GM12878 (cell line): ENCODE measurements around the gene PLK2.

GRCh38 chr5:57176188-57176911 lies 2.5 kb downstream of the GPBP1 start:
- RAMPAGE, long total RNA = no peak
- RRBS, 2 experiments = no CpG with 5 or more reads among the region's 10 CpGs
CAGE:
- cytosol, long polyA minus RNA = start-site peak on the plus strand at chr5:57176240-57176293, 31 reads
- cytosol, long polyA plus RNA = no peak
- long polyA plus RNA = no peak
- nucleolus, long total RNA = no peak
- nucleus, long polyA plus RNA = no peak
- nucleus, long total RNA = no peak

- RAMPAGE, long total RNA = no peak
- RRBS, 2 experiments = no CpG with 5 or more reads among the region's 5 CpGs
CAGE:
- cytosol, long polyA minus RNA = no peak
- cytosol, long polyA plus RNA = no peak
- long polyA plus RNA = no peak
- nucleolus, long total RNA = no peak
- nucleus, long polyA plus RNA = no peak
- nucleus, long total RNA = no peak
These were observed 16.6 kb upstream of the ACTBL2 start for GRCh38 chr5:57499282-57499607.

DNA sequence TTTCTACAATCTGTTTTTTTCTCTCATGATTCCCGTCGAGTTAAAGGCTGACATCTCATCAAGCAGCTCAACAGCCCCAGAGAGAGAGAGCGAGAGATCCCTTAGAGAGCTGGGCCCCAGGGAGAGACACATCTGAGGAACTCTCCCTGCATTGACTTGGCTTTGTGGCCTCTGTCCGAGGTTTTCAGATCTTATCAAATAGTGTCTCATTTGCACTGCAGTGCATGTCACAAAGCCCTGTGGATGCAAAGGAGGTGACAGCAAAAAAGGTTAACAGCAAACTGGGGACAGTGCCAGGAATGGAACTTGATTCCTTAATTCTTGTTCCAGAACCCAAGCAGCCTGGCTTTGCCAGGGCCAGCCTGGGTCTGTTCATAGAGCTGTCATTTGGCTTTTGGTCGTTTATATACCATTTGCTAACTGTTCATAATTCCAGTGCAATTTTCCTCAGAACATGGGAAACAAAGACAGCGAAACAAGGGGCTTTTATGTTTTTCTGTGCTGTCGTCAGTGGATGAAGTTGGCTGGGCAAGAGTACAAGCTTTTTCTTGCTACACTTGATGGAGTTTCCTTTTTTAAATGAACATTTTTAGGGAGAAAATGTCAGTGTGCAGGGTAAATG lies 19.2 kb upstream of the ACTBL2 start:
- RAMPAGE, long total RNA = no peak
- RRBS, 2 experiments = no CpG with 5 or more reads among the region's 7 CpGs
CAGE:
- cytosol, long polyA minus RNA = no peak
- cytosol, long polyA plus RNA = no peak
- long polyA plus RNA = no peak
- nucleolus, long total RNA = no peak
- nucleus, long polyA plus RNA = no peak
- nucleus, long total RNA = no peak

DNA sequence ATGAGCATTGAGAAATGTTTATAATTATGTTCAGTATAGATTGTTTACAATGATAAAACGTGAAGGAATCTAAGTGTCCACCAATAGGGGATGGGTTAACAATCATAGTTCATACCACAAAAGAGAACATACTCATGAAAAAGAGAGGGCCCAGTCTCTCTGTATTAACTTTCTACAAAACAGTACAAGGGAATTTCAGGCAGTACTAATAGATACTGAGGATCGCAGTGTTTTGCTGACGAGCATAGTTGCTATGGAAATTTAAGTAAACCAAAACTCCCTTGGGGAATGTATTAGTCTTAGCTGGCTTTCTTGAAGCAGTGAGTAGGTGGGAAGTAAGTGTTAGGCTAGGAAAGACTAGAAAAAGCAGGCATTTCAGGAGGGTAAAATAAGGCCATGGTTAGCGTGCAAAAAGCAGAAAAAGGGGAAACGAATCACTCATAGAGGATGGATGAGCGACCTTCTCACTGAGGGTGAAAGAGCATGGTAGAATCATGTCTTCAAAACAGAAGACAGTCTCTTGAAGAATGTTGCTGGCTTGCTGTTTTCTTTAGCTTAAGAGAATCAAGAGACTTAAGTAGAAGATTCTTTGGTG lies 84.3 kb upstream of the ACTBL2 start:
- RAMPAGE, long total RNA = no peak
- RRBS, 2 experiments = no CpG with 5 or more reads among the region's 6 CpGs
CAGE:
- cytosol, long polyA minus RNA = no peak
- cytosol, long polyA plus RNA = no peak
- long polyA plus RNA = no peak
- nucleolus, long total RNA = no peak
- nucleus, long polyA plus RNA = no peak
- nucleus, long total RNA = no peak

DNA sequence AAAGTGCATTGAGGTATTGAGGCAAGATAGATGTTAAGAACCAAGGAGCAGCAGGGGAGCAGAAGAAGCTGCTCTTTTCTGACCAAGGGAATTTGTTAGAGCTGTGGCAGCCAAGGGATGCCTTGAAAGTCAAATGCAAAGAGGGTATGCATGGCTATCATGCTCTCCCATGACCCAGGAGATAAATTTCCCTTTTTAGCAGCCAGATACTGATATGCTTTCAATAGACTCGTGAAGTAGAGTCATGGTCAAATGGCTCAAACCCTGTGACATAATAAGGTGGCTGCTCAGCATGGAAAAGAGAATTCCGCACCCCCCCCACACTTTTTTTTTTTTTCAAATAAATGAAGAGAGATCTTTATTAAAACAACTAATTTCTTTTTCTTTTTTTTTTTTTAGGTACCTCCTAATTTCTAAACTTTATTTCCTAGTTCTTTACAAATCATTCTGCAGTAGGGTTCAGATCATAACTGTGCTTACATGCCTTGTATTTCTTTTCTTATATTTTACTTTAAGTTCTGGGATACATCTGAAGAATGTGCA lies 180.9 kb upstream of the ACTBL2 start:
- RAMPAGE, long total RNA = no peak
- RRBS, 2 experiments = no CpG with 5 or more reads among the region's 2 CpGs
CAGE:
- cytosol, long polyA minus RNA = no peak
- cytosol, long polyA plus RNA = no peak
- long polyA plus RNA = no peak
- nucleolus, long total RNA = no peak
- nucleus, long polyA plus RNA = no peak
- nucleus, long total RNA = no peak

GRCh38 chr5:57891389-57892083 lies 408.9 kb upstream of the ACTBL2 start:
- RAMPAGE, long total RNA = no peak
- RRBS, 2 experiments = no CpG with 5 or more reads among the region's 4 CpGs
CAGE:
- cytosol, long polyA minus RNA = no peak
- cytosol, long polyA plus RNA = no peak
- long polyA plus RNA = no peak
- nucleolus, long total RNA = no peak
- nucleus, long polyA plus RNA = no peak
- nucleus, long total RNA = no peak

DNA sequence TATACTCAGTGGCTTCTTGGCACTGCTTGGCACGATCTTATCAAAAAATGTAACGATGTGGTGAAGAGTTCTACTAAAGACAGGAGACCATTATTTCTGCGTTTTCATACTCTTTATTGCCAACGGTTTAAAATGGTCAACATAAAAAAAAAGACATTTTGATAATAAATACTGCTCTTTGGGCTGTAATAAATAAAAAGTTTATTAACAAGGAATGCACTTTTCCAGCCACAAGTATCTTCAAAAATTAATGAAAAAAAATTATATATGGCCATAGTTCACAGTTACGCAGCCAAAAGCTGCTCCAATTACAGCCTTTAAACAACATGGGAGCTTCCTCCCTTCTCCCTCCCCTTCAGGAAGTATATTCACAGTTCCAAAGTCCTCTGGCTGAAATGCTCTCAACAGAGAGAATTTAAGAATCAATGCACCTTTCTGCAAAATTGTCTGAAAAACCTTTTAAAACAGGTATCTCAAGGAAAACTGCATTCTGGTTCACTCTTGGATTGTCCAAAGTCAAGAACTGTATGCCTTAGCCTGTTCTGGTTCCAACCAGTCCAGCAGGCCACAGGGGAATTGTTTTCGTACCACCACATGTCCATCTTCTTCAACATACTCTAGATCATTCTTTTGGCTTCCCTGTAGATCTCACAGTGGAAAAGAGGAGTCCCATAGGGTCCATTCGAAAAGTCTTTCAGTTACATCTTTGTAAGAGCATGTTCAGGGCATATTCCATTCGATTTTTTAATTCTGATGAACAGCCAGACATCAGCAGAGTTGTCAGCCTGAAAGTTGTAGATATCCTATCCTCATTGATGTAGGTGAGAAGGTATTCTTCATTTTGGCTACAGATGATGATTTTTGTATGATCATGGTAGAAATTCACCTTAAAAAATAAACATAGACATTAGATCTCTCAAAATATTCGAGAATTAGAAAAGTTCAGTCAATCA lies 5.7 kb downstream of the PLK2 start:
- RAMPAGE, long total RNA = no peak
- RRBS, 2 experiments = no CpG with 5 or more reads among the region's 9 CpGs
CAGE:
- cytosol, long polyA minus RNA = no peak
- cytosol, long polyA plus RNA = no peak
- long polyA plus RNA = no peak
- nucleolus, long total RNA = no peak
- nucleus, long polyA plus RNA = no peak
- nucleus, long total RNA = no peak

- RAMPAGE, long total RNA = no peak
- RRBS, 2 experiments = 1 to 2% methylated on average over 3 to 7 of the region's 7 CpGs
CAGE:
- cytosol, long polyA minus RNA = no peak
- cytosol, long polyA plus RNA = no peak
- long polyA plus RNA = start-site peak on the minus strand at chr5:58460082-58460087, 19 and 52 reads in 2 replicates
- nucleolus, long total RNA = no peak
- nucleus, long polyA plus RNA = start-site peak on the minus strand at chr5:58460080-58460087, 59 and 46 reads in 2 replicates
- nucleus, long total RNA = no peak
These were observed at the start of gene PLK2 for GRCh38 chr5:58460033-58460117. Gene PLK2 (minus strand): TSS chr5:58460086.

DNA sequence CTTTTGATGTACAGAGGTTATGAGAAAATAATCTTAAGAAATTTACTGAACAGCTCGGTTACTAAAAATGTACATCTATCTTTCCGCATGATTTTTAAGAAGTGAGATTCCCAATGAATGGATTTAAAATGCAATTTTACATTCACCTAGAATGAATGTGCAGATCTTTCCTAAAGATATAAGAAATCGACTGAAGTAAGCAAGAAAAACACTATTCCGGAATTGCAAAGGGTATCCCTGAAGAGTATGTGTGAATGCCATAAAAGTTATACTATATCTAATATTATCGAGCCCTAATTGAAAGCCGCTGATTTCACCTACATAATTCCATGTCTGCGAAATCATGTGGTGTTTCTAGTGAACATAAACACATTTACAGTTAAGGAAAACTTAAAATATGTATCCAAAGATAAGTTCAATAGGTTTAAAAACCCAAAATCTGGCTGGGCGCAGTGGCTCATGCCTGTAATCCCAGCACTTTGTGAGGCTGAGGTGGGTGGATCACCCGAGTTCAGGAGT lies 562.6 kb downstream of the RAB3C start:
- RAMPAGE, long total RNA = no peak
- RRBS, 2 experiments = no CpG with 5 or more reads among the region's 9 CpGs
CAGE:
- cytosol, long polyA minus RNA = no peak
- cytosol, long polyA plus RNA = no peak
- long polyA plus RNA = no peak
- nucleolus, long total RNA = no peak
- nucleus, long polyA plus RNA = no peak
- nucleus, long total RNA = no peak

DNA sequence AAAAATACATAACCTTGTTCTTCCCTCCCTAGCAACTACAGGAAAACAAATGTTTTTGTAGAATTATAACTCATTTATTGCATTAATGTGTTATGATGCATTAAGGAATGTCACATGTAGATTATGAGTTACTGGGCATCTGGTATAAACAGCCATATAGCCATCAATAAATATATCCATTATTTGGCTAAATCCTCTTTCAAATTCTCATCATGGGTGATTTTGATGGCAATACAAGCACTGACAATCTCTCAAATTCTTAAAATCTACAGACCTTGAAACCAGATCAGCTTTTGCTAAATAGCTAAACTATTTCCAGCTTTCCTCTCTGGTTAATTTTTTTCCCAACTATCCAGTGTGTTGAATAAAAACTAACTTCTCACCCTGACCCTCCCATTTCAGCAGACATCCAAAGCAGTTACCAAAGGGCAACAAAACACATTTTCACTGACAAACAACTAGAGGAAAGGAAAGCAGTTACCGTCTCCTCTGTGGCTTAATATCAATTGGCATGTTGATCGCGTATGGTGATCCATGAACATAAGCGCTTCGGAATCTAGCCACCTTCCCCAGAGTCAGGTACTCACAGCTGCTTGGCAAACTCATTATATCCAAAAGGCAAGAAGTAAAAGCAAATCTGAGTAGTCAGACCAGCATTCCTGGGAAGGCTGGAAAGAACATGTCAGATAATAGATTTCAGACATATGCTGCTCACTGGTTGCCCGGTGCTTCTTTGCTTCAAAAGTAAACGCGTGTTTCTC lies 463.5 kb downstream of the PDE4D start:
- RAMPAGE, long total RNA = no peak
- RRBS, 2 experiments = no CpG with 5 or more reads among the region's 8 CpGs
CAGE:
- cytosol, long polyA minus RNA = no peak
- cytosol, long polyA plus RNA = no peak
- long polyA plus RNA = no peak
- nucleolus, long total RNA = no peak
- nucleus, long polyA plus RNA = no peak
- nucleus, long total RNA = no peak

- RAMPAGE, long total RNA = no peak
- RRBS, 2 experiments = no CpG with 5 or more reads among the region's 12 CpGs
CAGE:
- cytosol, long polyA minus RNA = no peak
- cytosol, long polyA plus RNA = no peak
- long polyA plus RNA = no peak
- nucleolus, long total RNA = no peak
- nucleus, long polyA plus RNA = no peak
- nucleus, long total RNA = no peak
These were observed 429.5 kb downstream of the PDE4D start for GRCh38 chr5:59463913-59464606.

GRCh38 chr5:59623151-59623983 lies 270.2 kb downstream of the PDE4D start:
- RAMPAGE, long total RNA = no peak
- RRBS, 2 experiments = no CpG with 5 or more reads among the region's 6 CpGs
CAGE:
- cytosol, long polyA minus RNA = no peak
- cytosol, long polyA plus RNA = no peak
- long polyA plus RNA = no peak
- nucleolus, long total RNA = no peak
- nucleus, long polyA plus RNA = no peak
- nucleus, long total RNA = no peak

GRCh38 chr5:59756295-59756934 lies 137.1 kb downstream of the PDE4D start:
- RAMPAGE, long total RNA = no peak
- RRBS, 2 experiments = no CpG with 5 or more reads among the region's 6 CpGs
CAGE:
- cytosol, long polyA minus RNA = no peak
- cytosol, long polyA plus RNA = no peak
- long polyA plus RNA = no peak
- nucleolus, long total RNA = no peak
- nucleus, long polyA plus RNA = no peak
- nucleus, long total RNA = no peak

DNA sequence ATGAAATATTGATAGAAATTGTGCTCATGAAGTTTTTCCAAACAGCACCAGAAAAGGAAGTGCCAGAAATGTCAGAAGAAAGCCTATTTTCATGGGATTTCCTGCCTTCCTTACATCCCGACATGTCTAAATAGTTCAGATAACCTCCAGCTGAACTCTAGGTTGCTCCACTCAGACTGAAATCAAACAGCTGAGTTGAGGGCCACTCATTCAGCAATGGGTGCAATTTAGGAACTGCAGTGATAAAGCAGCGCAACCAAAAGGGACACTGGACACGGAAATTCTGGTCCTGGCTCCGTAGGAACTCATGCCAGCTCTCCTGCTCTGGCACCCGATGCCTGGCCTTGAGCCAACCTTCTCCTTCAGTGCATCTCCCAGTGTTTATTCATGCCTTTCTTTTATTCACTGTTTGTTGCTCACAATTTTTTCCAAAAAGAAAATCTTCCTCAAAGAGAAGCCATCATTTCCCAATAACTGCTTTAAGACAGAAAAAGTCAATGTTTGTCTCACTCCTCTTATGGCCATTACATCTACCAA lies 127.1 kb downstream of the PDE4D start:
- RAMPAGE, long total RNA = no peak
- RRBS, 2 experiments = no CpG with 5 or more reads among the region's 5 CpGs
CAGE:
- cytosol, long polyA minus RNA = no peak
- cytosol, long polyA plus RNA = no peak
- long polyA plus RNA = no peak
- nucleolus, long total RNA = no peak
- nucleus, long polyA plus RNA = no peak
- nucleus, long total RNA = no peak

DNA sequence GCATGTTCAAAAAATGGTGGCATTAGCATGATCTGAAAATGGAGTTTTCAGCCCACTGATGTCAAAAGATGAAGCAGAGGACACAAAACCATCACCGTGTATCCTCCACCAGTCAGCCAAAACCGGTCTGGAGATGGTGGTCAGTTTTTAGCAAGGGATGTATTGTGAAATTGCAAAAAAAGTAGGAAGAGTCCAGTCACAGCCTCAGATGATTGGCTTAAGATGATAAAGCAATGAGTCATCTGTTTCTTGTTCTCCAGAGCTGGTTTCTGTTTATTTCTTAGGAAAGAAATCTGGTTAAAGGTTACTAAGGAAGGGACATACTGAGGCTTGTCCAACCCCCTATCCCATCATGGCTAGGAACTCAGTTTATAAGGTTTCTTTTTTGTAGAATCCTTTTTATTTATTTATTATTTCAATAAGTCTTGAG lies 47.7 kb downstream of the DEPDC1B start:
- RAMPAGE, long total RNA = no peak
- RRBS, 2 experiments = no CpG with 5 or more reads among the region's 2 CpGs
CAGE:
- cytosol, long polyA minus RNA = no peak
- cytosol, long polyA plus RNA = no peak
- long polyA plus RNA = no peak
- nucleolus, long total RNA = no peak
- nucleus, long polyA plus RNA = no peak
- nucleus, long total RNA = no peak

GRCh38 chr5:61312422-61312970 lies 19.6 kb upstream of the ZSWIM6 start:
- RAMPAGE, long total RNA = no peak
- RRBS, 2 experiments = no CpG with 5 or more reads among the region's 9 CpGs
CAGE:
- cytosol, long polyA minus RNA = no peak
- cytosol, long polyA plus RNA = no peak
- long polyA plus RNA = no peak
- nucleolus, long total RNA = no peak
- nucleus, long polyA plus RNA = no peak
- nucleus, long total RNA = no peak

DNA sequence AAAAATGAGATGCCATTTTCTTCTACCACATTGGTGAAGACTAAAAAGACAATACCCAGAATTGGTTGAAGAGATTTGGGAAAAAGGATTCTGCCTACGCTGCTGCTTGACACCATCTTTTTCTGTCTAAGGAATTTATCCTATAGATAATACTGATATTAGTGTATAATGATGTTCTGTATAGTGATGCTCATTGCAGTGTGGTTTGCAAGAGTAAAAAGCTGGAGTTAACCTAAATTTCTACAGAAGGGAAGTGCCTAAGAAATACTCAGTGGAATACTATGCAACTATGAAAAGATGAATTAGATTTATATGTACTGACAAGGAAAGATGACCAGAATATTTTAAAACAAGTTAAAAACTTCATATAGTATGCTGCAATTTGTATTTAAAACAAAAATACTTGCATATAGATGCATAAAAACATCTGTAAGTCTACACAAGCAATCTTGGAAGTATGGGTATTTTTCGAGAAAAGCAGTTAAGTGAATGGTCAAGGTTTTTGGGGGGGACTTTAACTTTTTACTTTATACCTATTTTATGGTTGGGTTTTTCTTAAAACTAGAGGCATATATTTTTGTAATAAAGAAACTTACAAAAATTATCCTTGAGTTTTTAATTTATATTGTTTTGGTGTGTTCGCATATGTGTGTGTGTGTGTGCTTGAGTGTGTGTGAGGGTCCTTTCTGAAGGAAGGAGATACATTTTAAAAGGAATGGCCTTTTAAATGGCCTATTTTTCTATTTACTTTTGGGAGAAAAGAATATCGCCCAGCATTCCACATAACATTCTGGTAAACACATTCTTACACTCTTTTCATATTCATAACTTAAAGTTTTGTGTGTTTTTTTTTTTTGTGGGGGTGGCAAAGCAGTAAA lies 5.5 kb downstream of the ZSWIM6 start:
- RAMPAGE, long total RNA = no peak
- RRBS, 2 experiments = no CpG with 5 or more reads among the region's 4 CpGs
CAGE:
- cytosol, long polyA minus RNA = no peak
- cytosol, long polyA plus RNA = no peak
- long polyA plus RNA = no peak
- nucleolus, long total RNA = no peak
- nucleus, long polyA plus RNA = no peak
- nucleus, long total RNA = no peak

GRCh38 chr5:61407442-61408484 lies 75.7 kb downstream of the ZSWIM6 start:
- RAMPAGE, long total RNA = no peak
- RRBS, 2 experiments = no CpG with 5 or more reads among the region's 4 CpGs
CAGE:
- cytosol, long polyA minus RNA = no peak
- cytosol, long polyA plus RNA = no peak
- long polyA plus RNA = no peak
- nucleolus, long total RNA = no peak
- nucleus, long polyA plus RNA = no peak
- nucleus, long total RNA = no peak

GRCh38 chr5:61413857-61414356 lies 81.8 kb downstream of the ZSWIM6 start:
- RAMPAGE, long total RNA = no peak
- RRBS, 2 experiments = no CpG with 5 or more reads among the region's 2 CpGs
CAGE:
- cytosol, long polyA minus RNA = no peak
- cytosol, long polyA plus RNA = no peak
- long polyA plus RNA = no peak
- nucleolus, long total RNA = no peak
- nucleus, long polyA plus RNA = no peak
- nucleus, long total RNA = no peak

GRCh38 chr5:62265503-62265835 lies 40.5 kb upstream of the KIF2A start:
- RAMPAGE, long total RNA = no peak
CAGE:
- cytosol, long polyA minus RNA = no peak
- cytosol, long polyA plus RNA = no peak
- long polyA plus RNA = no peak
- nucleolus, long total RNA = no peak
- nucleus, long polyA plus RNA = no peak
- nucleus, long total RNA = no peak